Mesangial cell (primary cell): ENCODE measurements around the gene ELAC2.

GRCh38 chr17:9150220-9151132, 129.2 kb downstream of the NTN1 start:
- RAMPAGE, long total RNA, result no peak

- RAMPAGE, long total RNA, result no peak
Measured at GRCh38 chr17:9170625-9171660, 149.6 kb downstream of the NTN1 start.

- RAMPAGE, long total RNA, result no peak
Measured at GRCh38 chr17:9218828-9219349, 197.6 kb downstream of the NTN1 start.

DNA sequence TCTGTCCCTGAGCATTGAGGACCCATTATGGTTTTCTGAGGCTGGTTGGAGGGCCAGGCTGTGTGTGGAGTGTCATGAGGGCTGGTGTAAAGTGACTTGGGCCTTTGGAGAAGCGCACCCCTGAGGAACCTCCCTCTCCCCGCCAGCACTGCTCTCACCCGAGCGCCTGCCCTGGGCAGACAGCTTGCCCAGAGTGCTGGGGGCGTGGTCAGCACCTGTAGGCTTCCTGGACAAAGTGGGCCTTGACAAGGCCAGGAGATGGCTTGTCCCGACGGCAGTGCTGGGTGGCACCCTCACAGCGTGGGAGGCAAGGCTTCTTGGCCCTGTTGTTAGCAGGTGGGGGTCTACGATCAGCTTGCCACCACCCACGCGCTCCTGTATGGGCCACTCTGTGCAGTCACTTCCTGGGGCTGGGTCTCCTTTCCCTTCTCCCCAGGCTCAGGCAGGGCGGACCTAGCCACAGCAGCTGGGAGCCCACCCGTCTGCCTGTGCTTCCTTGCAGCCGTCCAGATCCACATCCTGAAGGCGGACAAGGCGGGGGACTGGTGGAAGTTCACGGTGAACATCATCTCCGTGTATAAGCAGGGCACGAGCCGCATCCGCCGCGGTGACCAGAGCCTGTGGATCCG, 217.9 kb downstream of the NTN1 start:
- RAMPAGE, long total RNA, result no peak

DNA sequence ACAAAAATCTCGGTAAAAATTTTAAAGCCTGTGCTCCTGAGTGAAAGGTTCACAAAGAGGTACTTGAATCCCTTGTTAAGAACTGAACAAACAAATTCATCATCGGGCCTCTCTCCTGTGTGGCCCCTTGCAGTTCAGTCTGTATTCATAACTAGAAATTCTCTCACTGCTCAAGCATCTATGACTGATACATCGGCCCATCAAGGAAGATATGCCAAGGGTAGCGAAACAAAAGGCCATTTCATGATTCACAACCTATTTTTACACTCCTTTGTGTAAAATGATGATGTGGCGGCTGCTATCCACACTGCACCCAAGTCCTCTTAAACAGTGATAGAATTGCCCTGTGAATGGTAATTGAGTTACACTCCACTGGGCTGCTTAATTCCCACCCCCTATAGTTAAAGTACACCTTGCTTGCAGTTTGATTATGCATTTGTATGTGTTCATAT, 204.6 kb downstream of the STX8 start:
- RAMPAGE, long total RNA, result no peak

GRCh38 chr17:9665222-9666165, 20.2 kb downstream of the USP43 start:
- RAMPAGE, long total RNA, result no peak

DNA sequence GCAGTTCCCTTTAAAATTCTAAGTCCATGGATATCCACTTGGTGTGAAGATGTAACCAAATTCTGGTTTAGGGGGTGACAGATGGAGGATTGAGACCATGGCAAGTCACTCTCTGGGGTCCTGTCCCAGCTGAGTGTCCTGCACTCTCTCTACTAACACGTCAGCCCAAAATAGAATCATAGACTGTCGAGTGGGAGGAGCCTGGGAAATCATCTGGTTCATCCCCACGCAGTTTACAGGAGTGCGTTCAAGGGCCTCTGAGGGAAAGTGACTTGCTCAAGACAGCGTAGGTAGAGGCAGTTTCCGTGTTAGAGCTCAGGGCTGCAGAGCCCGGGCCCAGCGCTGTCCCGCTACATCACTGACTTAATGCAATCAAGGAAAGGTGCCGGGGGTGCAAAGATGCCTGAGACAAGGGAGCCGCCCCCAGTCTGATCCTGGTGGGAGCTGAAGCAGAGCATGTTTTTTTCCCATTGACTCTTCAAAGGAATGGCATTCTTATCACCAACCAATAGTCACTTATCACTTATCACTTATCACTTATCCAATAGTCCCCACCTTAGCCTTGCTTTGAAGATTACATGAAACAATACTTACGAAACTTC, 10.3 kb downstream of the GSG1L2 start:
- RAMPAGE, long total RNA, result no peak

DNA sequence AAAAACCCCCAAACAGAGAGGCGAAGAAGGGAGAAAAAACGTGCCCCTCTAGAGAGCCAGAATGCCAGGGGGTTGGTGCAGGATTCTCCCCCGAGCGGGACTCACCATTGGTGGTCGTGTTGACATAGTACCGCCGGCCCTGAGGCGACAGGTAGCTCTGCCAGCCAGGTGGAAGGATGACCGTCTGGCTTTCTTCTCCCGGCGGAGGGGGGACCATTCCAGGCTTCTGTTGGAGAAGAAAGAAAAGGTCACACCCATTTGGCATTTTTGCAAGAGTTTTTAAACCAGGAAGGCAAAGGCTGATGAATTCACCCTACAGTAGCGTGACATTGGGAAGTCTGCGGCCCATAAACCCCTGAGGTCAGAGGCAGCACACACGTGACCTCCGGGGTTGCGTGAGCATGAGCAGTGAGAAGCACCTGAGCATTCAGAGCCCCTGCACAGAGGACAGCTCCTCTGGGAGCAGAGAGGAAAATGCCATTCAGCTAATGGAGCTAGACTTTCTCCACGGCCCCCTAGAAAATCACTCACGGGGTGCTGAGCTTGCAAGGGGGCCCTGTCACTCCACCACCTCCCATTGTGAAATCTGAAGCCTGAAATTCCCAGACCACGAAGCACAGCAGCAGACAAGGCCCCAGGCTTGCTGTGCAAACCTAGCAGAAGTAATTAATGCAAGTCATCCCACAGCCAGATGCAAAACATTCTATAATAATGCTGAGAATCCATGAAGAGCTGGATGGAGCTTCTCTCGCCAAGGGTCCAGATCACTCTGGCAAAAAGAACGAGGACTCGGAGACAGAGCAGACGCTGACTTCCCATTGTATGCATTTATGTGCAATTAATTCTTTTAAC, 114.8 kb upstream of the RCVRN start:
- RAMPAGE, long total RNA, result no peak

DNA sequence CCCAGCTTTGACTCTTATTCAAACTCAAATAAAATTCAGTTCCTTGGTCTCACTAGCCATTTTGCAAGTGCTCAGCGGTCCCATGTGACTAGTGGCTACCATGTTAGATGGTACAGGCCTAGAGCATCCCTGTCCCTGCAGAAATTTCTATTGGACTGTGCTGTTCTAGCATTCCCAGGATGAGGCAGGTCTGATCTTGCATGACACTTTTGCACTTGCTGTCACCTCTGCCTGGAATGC, 93.1 kb downstream of the GAS7 start:
- RAMPAGE, long total RNA, result no peak

DNA sequence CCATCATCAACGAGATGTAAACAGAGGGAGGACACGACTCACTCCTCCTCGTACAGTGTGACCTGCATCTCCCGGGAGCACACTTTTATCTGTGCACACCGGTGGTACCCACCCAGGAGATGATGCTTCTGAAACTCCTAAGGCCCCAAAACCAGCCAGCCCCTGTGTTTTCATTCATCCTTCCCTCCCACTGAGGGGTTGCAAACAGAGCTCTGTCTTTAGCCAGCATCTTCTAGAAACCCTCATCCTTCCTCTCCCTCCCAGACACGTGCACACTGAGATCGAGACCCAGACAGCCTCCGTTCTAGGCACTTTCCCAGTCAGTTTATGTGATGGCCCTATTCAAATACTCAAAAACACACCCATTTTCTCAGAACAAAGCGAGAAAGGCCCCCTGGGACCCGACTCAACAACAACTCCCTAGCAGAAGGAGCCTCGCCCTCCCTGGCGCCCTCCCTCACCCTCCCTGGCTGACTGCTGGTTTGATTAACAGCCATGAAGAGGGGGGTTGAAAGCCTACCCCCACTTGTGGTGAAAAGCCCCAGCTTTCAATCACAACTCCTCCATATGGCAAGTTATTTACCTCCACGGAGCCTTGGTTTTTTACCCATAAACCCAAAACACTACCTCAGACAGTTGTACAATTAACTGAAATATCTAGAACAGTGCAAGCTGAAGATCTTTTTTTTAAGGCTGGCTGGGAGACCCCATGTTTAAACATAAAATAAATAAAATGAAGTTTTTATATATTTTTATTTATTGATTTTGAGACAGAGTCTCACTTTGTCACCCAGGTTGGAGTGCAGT, 76.1 kb downstream of the GAS7 start:
- RAMPAGE, long total RNA, result no peak

DNA sequence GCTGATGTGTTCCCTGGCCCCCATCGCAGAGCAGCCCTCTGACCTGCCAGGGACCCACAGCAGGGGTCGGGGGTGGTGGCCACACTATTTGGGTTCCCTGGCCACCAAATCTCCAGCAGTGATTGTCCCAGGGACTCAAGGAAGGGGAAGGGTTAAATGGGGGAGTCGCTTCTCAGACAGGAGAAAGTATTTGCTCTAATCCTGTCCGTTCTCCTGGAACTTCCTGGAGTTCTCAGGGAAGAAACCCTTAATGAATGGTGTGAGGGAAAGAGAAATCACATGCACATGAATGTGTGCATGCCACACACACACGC, 72.4 kb downstream of the GAS7 start:
- RAMPAGE, long total RNA, result no peak

DNA sequence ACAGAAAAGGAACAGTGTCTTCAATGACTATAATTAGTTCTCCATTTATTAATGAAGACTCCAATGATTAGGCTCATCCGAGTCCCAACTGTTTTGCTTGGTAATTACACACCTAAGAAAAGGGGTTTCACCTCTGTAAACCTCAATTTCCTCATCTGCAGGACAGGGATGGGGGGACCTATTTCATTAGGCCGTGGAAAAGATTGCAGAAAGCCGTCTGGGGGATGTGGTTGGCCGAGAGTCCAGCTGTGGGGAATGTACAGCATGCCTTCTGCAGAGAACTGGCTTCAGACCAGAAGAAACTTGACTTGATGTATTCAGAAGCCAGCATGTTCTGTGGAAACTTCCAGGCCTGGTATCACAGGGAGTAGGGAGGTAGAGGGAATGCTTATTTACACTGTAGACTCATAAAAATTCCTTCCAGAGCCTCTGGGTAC, 11.6 kb upstream of the GAS7 start:
- RAMPAGE, long total RNA, result no peak

DNA sequence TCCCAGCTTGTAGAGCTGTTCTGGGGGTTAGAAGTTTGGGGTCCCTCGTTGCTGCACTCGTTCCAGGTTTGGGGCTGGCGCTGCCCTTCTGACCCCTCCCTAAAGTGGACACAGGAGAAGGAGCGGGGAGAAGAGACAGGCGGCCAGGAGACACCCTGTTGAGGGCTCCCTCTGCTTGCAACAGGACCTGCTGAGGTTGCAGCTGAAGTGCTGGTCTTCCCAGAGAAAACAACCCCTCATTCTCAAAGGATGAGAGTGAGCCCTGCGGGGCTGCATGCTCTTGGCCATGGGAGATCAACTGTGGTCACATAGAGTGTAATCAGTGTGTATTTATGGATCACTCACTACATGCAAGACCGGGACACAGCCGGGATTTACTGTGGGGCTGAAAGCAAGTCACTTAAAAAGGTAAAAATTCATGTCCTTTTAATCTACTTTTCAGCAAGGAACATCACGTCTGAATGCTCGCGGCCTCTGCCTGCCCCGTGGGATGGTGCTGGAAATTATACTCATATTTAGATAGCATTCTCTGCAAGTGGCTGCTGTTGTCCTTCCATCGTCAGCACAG, 34.1 kb downstream of the MYH3 start:
- RAMPAGE, long total RNA, result no peak

- RAMPAGE, long total RNA, result no peak
Measured at GRCh38 chr17:10795417-10796091, 8.3 kb downstream of the TMEM238L start.

DNA sequence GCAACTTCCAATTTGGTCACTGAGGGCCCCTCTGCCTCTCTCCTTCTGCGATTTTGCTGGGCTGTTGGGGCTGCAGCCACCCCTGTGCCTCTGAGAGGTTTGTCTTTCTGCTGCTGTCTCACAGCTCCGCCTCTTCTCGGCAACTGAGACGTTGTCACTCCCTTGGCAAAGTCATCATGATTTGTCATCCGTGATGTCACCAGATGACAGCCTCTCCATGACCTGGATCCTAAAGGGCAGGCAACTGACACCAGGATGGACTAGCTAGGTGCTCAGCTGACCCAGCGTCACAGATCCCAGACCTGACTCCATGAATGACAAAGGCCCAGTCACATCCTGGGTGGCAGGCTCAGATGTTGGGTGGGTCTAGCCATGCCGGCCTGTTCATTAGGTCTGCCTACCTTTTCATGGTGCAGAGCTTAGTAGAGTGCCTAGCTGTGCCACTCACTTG, 3.7 kb upstream of the TMEM238L start:
- RAMPAGE, long total RNA, result no peak

- RAMPAGE, long total RNA, result no peak
Measured at GRCh38 chr17:11944512-11945057, 52.7 kb downstream of the ZNF18 start.

DNA sequence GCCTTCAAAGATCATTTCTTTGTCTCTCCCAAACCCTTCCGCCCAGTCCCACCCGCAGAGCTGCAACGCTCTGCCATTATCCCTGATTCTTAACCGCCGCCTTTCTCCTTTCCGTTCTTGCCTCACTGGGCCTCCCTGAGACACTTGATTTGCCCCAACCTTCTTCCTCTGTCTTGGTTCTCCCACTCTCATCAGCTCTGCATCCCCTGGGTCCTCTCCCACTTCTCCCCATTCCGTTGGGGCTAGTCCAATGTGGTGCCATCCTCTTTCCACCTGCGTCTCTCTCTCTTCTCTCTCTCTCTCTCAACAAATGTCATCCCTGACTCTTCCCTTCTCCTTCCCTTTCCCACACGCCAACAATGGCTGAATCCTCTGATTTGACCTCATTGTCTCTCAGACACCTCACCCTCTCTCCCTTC, 501 bp upstream of the ZNF18 start:
- RAMPAGE, long total RNA, result no peak

GRCh38 chr17:12627077-12627865, 38.4 kb upstream of the MYOCD start:
- RAMPAGE, long total RNA, result no peak

DNA sequence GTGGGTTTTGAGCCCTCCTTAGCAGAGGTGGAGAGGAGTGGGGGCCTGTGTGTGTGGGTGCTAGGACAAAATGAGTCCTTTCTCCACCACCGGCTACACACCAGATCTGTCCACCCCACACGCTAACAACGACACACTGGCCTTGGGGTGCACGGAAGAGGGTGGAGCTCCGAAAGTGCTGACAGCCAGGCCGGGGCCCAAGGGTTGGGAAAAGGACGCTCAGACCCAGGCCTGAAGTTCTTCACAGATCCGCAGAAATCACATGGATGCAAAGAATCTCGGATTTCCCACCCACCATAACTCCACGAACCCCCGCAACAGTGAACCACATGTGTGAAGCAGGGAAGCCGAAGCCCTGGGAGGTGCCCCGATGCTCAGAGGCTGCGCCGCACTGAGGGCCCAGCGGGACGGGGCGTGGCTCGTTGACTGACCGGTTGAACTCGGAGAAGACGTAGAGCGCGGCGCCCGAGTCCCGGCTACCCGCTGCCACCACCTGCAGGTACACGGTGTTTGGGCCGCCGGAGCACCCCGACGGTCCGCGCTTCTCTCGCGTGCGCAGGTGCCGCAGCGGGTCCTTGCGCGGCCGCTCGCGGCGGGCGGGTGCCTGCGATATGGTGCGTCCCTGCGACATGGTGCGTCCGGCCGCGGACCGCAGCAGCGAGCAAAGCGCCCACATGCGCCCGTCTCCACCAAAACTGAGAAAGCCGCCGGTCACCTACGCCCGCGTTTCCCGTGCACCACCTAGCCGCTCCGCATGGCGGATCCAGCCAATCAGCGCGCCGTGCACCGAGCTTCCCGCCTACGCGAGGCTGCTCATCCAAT, at the start of gene ELAC2:
ELAC2 (minus strand) TSS at position 756 of the 822 bp plus-strand sequence.
- RAMPAGE, long total RNA, result start-site peak on the minus strand centred at position 724 of the sequence, 31 bp wide, 105 reads

- RAMPAGE, long total RNA, result no peak
Measured at GRCh38 chr17:13223074-13223616, 205.3 kb upstream of the ELAC2 start.